Anterior vena cava (tissue), 1 donor: ENCODE measurements around the genes SLAMF6 and CFAP126.

DNA sequence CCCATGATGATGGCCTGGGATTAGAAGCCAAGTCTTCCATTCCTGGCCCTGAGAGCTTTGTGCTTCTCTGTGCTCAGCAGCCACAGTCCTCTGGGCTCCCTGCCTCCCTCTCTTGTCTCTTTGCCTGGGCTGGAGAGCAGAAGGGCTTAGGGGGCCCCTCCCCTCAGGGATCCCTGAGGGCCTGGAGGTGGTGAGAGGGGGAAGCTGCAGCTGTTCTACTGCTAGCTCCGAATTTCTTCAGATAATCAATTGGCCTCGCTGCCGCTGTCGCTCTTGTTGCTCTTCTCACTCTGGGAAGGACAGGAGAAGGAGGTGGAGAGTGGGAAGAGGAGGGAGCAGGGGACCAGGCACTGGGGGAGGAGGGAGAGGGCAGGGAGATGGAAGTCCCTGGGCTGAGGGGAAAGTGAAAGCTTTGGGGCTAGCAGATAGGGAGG is 7.8 kb downstream of the NHLH1 start:
- PRO-cap = no peak

GRCh38 chr1:160429657-160430125 is 29.3 kb downstream of the VANGL2 start:
- PRO-cap = no peak

DNA sequence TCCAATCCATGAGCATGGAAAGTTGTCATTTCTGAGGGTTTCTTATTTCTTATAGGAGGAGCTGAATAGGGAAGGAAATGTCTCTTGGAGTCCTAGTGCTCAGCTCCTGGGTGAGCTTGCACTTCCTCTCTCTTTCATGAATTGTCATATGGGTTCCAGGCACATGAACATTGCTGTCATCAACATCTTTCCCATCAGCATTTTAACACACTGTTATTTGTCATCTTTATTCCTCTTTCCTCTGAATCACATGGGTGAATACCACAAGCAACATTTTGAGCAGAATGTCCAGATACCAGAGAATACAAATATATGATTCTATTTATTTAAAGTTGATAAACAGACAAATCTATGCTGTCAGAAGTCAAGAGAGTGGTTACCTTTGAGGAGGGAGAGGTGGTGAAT is 23.4 kb downstream of the SLAMF6 start:
- PRO-cap = no peak

GRCh38 chr1:160521901-160522623 is 993 bp downstream of the SLAMF6 start:
- PRO-cap = no peak

DNA sequence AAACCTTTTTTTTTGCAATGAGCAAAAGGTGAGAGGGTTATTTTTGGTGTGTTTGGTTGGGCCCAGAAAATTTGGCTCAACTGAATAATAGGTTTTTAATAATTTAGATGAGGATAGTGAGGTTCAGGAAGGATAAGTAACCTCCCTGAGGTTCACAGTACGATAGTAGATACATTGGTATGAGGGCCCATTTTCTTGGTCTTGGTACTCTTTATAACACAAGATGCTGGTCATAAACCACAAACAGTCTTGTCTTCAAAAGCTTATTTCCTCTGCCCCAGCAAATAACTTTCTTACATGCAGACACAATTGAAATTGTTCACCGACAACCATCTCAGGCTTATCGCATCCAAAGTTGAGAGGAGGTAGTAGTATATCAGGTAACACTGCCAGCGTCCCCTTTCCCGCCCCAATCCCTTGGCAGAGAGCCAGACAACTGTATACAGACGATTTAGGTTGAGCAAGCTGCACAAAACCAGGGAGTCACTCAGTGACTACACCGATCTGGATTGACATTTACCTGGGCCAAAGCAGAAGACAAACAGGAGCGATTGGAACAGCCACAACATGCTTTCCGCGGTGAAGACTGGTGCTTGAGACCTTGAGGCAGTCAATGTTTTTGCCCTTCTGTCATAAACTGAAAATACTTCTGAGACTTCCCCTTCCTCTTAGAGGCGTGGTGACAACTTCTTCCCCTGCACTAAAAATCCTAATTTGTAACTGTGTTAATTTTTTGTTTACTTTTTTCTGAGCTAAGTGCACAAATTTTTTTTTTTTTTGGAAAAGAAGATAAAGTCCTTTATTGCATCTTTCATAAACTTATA is at the start of gene SLAMF6:
Gene SLAMF6, minus strand, starts transcription at position 632 of the 824 bp plus-strand sequence.
- PRO-cap = no peak

- PRO-cap = no peak
Measured at GRCh38 chr1:160629111-160629699, 17.6 kb downstream of the SLAMF1 start.

DNA sequence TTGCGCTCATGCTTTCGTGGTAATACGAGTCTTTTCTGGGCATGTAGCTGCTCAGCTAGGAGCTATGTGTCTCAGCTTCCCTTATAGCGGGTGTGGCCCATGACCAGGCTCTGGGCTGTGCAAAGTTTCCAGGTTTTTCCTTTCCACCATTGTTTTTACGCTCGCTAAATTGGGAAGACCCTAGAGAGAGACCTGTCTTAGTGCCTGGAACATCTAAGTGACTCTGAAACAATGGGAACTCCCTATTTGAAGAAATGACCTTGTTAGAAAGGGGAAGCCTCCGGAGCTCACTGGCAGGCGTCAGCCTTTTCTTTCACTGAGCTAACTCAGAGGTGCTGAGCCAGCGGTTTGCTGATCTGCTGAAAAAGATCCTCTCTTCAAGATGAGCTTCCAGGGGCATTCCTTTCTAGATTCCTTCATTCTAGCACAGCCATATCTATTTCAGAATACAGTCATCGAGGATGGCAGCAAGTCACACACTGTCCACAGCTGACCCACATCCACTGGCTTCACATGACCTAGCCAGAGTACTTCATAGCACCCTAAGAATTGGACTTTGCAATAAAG is 17.1 kb downstream of the SLAMF1 start:
- PRO-cap = no peak

DNA sequence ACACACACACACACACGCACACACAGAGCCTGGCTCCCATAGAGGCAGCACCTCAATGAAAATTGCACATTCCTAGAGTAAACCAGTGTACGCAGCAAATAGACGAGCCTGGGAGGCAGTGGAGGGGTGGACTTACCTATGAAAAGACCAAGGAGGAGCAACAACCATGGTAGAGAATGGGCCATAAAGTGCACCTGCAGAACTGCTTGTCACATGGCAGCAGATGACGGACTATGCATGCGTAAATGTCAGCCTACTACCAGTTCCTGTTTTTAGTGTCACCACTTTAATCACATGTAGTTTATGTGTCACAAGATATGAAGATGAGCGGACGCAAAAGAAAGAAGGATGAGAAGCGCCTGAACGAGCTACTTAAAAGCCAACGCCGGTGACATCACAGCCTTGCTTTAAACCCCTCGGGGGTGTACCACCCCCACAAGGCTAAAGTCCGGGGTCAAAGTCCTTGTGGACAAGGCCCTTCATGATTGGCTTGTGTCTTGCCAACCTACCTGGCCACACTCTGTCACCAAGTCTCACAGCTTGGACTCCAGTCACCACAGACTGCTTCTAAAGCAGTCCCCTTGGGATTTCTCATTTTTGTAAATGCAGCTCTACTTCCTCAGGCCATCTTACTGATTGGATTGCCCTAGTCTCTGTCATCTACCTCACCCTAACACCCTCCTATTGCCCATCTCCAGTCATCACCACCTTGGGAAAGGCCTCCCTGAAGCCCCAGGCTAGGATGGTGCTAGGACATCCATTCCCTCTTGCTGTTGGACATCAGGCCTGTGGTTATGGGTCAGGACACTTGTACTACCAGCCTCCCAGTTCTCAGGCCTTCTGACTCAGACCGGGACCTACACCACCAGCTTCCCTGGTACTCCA is 6.1 kb upstream of the LY9 start:
- PRO-cap = no peak

DNA sequence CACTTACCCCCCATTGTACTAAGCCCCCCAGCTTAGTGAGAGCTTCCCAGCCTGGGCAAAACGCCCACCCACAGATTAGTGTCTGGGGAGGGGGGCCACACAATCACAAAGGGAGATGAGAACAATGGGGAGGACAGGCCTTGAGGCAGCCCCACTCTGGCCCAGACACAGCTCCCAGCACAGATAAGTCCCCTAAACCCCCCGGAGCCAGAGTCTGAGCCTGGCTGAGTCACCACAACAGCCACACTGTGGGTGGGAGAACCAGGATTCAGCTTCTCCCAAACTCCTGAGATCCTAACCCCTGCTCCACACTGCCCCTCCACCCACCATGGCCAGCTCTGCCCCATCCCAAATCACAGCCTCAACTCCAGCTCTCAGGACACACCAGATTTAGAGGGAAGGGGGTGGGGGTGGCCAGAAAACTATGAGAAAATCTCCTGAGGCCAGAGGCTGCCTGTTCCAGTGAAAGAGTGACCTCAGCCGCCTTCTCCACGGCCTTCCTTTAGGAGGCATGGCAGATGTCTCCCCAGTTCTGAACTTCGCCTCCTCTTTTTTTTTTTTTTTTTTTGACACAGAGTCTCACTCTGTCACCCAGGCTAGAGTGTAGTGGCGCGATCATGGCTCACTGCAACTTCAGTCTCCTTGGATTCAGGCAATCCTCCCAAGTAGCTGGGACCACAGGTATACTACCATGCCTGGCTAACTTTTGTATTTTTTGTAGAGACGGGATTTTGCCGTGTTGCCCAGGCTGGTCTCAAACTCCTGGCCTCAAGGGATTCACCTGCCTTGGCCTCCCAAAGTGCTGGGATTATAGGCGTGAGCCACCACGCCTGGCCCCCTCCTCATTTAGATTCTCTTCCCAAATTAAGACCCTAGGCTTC is 4.0 kb downstream of the NECTIN4 start:
- PRO-cap = no peak

- PRO-cap = no peak
Measured at GRCh38 chr1:161098859-161099465, 801 bp downstream of the KLHDC9 start.

DNA sequence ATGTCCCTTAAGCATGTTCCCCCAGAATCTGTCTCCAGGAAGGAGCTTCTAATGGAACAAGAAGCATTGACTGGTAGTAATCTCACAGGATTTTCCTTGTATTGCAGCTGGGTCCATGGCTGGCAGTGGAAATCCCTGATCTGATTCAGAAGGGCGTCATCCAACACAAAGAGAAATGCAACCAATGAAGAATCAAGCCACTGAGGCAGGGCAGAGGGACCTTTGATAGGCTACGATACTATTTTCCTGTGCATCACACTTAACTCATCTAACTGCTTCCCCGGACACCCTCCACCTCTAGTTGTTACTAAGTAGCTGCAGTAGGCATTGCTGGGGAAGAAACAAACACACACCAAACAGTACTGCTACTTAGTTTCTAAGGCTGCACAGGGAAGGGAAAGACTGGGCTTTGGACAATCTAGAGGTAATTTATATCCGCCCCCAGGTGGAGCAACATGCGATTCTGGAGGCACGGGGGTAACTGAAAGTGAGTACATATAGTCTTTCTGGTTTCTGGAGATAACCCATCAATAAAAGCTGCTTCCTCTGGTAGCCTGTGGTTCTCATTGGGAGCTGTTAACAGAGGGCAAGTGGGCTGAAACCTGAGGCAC is 890 bp upstream of the USP21 start:
- PRO-cap = no peak

GRCh38 chr1:161163700-161164204 is 2.5 kb upstream of the PPOX start:
- PRO-cap = no peak

GRCh38 chr1:161196574-161197675 is 1.9 kb downstream of the ADAMTS4 start:
- PRO-cap = bidirectional peak, plus-strand start at chr1:161197104, minus-strand start at chr1:161196862; bidirectional peak, plus-strand start at chr1:161197405, minus-strand start at chr1:161197346

- PRO-cap = bidirectional peak, plus-strand start at chr1:161217042, minus-strand start at chr1:161216989
Measured at GRCh38 chr1:161216643-161217934, 2.0 kb downstream of the FCER1G start.

DNA sequence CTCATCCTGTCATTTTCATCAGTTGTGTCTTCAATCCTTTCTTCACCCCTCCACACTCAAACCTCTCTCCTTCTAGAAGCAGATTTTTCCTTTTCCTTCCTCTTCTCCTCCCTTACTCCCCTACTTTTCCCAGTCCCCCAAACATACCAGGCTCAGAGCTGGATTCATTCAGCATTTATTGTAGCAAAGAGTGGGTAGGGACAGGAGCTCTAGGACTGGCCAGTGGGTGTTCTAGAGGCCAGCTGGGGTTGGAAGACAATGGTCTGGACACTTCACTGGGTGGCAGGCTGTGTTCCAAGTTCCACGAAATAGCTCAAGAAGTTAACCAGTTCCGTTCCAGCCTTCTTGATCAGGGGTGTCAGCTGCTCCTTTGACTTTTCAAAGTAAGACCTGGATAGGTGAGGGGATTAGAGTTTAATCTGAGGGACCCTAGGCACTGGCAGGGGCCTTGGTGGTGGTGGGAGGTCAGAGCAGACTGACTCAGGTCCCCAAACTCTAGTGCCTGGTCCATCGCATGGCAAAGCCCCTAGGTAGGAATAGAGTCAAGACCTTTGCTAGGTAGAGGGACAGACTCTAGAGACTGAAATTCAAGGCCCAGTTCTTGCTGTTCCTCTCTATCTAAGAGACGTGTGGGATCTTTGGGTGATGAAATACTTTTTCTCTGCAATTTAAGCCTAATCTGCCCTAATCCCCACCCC is 1.1 kb downstream of the APOA2 start:
- PRO-cap = no peak

- PRO-cap = unidirectional peak, minus-strand start at chr1:161306215
Measured at GRCh38 chr1:161305499-161306880, 3.8 kb downstream of the MPZ start.

DNA sequence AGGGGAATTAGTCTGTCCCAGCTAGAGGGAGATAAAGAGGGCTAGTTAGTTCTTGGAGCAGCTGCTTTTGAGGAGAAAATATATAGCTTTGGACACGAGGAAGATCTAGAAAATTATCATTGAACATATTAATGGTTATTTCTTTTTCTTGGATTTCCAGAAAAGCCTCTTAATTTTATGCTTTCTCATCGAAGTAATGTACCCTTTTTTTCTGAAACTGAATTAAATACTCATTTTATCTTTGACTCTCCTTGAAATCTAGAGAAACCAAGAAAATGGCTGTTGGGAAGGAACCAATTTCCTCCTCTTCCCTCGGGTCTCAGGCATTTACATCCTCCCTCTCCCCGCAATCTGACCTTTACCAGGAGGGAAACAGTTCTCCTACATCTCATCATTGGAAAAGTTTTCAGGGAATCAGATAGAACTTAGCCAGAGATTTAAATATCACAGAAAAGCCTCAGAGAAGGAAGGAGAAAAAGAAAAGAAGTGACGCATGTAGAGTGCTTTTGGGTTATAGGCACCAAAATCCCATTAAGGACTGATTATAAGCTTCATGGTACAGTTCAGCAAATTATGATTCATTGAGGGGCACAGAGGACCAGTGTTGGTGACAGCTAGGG is 4.6 kb downstream of the CFAP126 start:
- PRO-cap = no peak

GRCh38 chr1:161367330-161368168 is at the start of gene CFAP126:
CFAP126 (minus strand) TSS chr1:161367876.
- PRO-cap = no peak

DNA sequence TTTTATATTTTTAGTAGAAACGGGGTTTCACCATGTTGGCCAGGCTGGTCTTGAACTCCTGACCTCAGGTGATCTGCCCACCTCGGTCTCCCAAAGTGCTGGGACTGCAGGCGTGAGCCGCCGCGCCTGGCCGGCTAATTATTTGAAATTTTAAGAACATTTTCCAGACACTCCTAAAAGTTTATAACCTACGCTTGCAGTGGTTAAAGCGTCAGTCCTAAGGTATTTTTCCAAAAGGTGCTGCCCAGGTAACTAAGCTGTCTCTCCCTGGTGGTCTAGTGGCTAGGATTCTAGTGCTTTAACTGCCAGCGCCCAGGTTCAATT is 52.9 kb upstream of the CFAP126 start:
- PRO-cap = no peak

DNA sequence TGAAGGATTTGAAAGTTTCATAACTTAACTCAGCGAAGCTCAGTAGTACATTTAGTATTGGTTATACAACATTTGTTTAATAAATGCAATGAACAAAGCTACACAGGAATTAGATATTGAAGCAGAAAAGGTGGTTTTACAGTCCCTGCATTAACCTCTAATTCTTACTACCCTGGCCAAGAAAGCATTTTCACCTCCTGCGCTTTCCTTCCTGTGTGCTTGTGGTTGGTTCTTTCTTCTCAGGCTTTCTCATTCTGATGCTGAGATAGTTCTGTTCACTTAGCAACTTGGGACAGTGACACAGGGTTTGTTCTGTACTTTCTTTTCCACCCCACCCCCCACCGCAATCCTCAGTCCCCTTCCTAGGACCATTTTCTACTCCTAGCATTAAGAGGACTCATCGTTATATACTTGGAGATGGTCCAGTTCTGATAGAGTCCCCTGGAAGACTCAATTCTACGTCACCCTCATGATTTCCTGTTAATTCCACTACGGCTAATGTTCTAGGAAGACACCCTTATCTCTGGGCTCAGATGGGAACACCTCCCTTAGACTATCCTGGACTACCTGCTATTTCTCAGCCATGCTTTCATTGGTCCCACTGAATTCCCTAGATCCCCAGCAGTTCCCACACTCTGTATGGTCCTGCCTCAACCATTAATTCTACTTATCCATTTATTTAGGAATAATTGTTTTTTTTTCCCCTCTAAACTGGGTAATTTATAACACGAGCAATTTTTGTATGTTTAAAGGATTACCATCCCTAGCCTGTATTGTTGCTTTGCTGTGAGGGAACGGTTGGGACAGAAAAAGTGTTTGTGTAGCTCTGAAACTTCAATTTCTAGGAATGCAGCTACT is 7.4 kb downstream of the FCGR3A start:
- PRO-cap = no peak